Fibroblast of the aortic adventitia (primary cell): ENCODE measurements around a stretch of chr22.

- CAGE, long polyA plus RNA: no peak
These were observed 32.2 kb downstream of the UQCR10 start for GRCh38 chr22:29799217-29799839.

DNA sequence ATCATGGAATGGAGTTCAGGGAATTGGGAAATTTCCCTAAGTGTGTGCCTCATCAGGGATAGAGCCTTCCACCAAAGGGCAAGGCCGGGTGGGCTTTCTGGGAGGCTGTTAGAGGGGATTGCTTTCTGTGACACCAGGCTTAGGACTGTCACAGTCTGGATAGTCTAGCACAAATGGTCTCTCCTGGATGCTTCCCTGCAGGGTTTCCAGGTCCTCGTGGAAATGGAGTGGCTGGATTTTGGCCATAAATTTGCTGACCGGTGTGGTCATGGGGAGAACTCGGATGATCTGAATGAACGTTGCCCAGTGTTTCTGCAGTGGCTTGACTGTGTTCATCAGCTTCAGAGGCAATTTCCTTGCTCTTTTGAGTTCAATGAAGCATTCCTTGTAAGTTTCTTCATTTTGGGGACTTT lies 67.1 kb upstream of the HORMAD2 start:
- CAGE, long polyA plus RNA: no peak

GRCh38 chr22:30247113-30247436 lies 516 bp upstream of the LIF start:
- CAGE, long polyA plus RNA: no peak

GRCh38 chr22:30250685-30251148 lies 4.2 kb upstream of the LIF start:
- CAGE, long polyA plus RNA: no peak

DNA sequence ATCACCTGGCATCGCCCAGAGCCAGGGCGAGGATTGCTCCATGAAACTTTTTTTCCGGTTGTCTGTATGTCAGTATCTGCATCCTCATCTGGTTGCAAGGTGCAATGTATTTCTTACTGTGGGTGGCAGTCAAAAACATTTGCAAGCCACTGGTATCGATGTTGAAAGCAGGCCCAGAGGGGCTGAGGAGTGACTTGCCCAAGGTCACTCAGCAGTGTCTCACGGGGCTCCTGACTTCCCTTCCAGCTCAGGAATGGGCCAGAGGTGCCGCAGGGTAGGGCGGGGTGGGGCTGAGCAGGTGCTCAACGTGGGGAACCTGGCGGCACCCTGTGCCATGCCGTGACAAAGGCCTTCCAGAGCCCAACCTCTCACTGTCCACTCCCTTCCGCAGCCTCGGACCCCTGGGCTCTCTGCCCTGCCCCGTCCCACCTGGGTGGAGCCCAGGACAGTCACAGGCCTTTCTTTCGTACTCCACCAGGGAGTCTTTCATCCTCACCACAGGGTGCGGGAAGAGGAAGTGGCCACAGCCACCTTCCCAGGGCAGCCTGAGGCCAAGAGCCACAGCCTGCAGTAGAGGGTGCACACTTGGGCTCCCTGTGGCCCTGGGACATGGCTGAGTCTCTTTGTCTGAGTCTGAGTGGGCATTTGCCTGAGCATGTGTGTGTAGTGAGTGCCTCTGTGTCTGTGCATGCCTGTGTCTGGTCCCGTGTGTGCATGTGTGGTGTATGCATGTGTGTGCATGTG lies 5.9 kb upstream of the LIF start:
- CAGE, long polyA plus RNA: no peak

GRCh38 chr22:30258673-30259140 lies 7.9 kb downstream of the OSM start:
- CAGE, long polyA plus RNA: no peak

DNA sequence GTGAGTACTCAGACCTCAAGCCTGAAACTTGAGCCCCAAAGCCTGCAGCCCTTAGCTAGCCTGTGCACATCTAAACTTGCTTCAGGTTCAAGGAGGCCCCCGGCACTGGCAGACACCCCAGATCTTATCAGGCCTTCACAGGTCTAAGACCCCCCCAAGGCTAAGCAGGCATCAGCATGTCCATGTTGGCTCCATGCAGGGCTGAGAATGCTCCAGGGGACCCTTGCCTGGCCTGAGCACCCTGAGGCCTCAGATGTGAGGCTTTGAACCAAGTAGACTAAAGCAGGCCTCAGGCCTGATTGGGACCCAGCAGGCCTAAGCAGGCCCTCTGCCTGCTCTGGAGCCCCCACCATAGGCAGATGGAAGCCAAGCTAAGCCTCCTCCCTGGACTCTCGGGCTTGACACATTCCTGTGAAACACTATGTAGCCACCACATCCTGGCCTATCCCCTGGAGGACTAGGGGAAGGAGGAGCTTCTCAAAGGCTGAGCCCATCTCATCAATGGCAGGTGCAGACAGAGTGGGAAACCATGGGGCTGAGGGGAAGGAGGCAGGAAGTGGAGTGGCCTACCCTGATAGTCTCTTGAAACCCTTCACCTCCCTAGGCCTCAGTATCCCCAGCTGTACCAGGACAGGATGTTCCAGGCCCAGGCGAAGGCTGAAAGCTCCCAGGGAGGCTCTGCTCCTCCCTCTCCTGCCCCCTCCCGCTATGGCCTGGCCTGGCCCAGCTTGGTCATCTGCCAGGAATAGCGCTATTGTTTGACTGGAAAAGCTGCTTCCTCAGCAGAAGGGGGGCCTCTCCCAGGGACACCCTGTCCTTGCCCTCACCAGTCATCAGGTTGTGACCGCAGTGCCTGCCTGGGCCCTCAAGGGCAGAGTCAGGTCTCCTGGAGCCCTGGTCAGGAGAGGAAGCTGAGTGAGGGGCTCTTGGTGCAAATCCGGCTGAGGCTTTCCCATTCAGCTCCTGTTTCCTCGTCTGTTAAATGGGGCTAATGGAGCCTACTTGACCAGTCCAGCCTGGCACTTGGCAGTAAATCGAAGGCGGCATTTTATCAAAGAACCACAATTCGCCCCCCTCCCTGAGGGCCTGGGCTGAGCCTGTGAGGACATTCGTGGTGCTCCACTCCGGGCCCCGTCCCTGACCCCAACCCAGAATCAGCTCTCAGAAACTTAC lies 1.5 kb upstream of the CASTOR1 start:
- CAGE, long polyA plus RNA: no peak

- CAGE, long polyA plus RNA: no peak
These were observed 9.1 kb upstream of the CASTOR1 start for GRCh38 chr22:30298291-30298844.

DNA sequence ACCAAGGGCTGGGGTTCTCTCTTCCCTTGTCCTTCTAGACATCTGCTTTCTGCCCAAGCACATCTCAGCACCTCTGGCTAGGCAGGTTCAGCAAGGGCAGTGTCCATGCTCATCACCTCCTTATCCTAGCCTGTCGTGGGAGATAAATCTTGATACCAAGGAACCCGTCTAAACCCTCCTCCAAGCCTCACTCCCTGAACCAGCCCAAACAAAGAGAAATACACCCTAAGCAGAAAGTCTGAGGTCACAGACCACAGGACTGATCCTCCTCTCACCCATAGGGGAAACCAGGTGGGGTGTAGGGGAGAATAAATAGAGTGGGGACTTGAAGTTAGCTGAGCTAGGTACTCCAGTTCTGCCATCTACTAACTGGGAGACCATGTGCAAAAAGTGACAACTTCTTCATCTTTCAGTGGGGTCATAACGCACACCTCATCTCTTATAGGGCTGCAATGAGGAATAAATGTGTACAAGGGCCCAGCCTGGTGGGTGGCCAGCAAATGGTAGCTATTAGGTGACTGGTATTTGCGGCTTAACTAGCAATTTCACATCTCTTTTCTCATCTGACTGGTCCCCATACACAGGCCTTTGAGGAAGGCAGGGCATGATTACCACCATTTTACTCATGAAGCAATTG lies 16.8 kb downstream of the TBC1D10A start:
- CAGE, long polyA plus RNA: no peak

DNA sequence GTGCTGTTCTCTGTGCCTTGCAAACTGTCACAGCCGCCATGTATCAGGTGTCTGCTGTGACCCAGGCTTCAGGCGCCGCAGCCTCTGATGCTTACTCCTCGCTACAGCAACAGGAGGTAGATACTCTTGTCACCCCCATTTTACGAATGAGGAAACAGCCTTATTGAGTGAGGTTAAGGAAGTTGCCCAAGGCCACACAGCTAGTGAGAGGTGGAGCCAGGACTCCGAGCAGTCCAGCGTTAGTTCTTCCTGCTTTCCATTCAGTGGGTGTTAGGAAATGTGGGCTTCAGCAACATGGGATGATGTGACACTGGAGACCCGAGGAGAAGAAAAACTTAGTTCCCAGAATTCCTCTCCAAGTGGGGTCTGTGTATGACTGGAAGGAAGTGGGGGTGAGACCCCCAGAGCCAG lies 14.3 kb downstream of the RNF215 start:
- CAGE, long polyA plus RNA: no peak

DNA sequence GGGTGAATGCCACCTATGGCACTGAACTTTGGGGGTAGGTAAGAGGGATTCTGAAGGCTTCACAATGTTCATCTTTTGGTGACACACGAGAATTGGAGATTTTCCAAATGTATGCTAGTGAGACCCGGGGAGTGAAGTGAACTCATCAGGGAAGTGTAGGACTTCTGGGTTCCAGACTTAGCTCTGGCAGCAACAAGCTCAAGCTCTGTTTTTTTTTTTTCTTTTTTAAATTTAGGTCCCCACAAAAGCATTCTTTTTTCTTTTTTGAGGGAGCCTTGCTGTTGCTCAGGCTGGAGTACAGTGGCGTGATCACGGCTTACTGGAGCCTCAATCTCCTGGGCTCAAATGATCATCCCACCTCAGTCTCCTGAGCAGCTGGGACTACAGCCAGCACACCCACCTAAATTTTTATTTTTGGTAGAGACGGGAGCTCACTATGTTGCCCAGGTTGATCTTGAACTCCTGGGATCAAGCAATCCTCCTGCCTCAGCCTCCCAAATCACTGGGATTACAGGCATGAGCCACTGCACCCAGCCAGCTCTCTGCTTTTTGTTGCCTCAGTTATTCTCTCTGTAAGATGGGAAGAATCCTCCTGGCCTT lies 11.9 kb upstream of the MTFP1 start:
- CAGE, long polyA plus RNA: no peak

DNA sequence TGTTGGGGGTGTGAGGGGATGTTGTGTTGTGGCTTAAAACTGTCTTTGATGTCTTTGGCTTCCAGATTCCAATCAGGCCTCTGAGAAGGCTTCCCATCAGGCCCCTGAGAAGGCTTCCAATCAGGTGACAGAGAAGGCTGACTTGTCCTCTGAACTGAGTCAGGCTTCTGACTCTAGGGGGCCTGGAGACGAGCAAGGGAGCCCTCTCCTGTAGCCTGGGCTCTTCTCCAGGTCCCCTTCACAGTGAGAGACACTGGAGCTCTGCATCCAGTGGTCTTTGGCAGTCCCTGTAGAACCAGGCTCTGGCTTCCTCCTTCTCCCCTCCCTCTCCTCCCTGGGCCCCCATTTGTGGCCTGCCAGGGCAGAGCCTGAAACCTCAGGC lies 9.4 kb downstream of the MTFP1 start:
- CAGE, long polyA plus RNA: no peak

- CAGE, long polyA plus RNA: no peak
These were observed 784 bp upstream of the GAL3ST1 start for GRCh38 chr22:30575065-30575833.

- CAGE, long polyA plus RNA: no peak
These were observed 3.2 kb downstream of the TCN2 start for GRCh38 chr22:30609911-30610811.

- CAGE, long polyA plus RNA: no peak
These were observed 13.8 kb downstream of the SLC35E4 start for GRCh38 chr22:30649342-30649830.

GRCh38 chr22:30667002-30667553 lies 597 bp downstream of the DUSP18 start:
- CAGE, long polyA plus RNA: no peak

GRCh38 chr22:30937812-30938443 lies 30.6 kb downstream of the MORC2 start:
- CAGE, long polyA plus RNA: no peak

GRCh38 chr22:31036719-31037401 lies 44.3 kb upstream of the SMTN start:
- CAGE, long polyA plus RNA: no peak

GRCh38 chr22:31081492-31081732 lies 294 bp downstream of the SMTN start:
- CAGE, long polyA plus RNA: no peak

DNA sequence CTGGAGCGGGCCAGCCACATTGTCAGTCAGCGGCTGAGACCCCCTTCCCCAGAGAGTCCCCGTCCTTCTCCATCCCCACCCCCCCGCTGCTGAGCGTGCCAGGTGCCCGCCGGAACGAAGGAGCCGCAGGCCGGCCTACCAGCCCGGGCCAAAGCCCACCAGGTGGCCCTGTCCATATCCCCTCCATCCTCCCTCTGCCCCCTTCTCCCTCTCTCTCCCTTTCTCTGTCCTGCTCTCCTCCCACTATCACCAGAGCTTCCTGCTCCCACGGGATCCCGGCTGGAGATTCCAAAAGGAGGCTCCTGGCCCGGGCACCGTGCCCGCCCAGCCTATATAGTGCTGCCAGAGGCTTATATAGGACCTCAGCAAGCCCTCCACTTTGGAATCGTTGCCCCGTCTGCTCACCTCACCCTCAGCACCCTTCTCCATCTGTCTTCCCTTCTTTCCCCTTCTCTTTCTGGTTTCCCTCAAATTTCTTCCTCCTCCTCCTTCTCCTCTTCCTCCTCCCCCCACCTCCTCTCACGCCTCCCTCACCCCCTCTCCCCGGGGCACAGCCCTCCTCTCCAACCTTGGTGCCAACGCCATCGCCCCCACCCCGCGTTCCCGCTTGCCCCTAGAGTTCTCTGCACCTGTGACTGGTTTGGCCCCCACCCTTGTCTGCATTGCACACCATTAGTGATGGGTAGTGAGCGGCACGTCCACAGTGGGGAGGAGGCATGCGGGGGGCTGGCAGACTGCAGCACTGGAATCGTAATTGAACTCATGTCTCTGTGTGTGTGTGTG lies 7.2 kb downstream of the SELENOM start:
- CAGE, long polyA plus RNA: no peak